ENCODE measurements around the genes GCAT, BAIAP2L2 and TOMM22.

DNA sequence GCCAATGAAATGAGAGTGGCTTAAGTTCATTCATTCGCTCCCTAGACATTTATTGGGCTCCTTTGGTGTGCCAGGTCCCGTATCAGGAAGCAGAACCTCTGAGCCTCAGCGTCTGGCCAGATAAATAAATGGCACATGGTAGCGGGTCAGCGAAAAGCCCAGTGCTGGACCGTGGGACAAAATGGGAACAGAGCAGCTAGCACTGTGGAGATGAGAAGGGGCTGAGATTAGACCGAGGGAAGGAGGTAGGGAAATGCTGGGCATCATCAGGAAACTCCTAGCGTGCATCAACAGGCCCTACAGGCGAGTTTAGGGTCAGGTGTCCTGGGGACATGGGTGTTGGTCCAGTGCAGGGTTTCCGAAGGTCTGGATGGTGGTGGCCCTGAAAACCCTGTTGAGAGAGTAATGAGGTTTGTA, 672 bp downstream of the NOL12 start:
- PRO-cap, 2 experiments = no peak in any of the 2 experiments

GRCh38 chr22:37746200-37746723, 49.4 kb downstream of the TRIOBP start:
- PRO-cap, 2 experiments = peak in 2 of 2 experiments; most common plus-strand start chr22:37746238 (in 2)

DNA sequence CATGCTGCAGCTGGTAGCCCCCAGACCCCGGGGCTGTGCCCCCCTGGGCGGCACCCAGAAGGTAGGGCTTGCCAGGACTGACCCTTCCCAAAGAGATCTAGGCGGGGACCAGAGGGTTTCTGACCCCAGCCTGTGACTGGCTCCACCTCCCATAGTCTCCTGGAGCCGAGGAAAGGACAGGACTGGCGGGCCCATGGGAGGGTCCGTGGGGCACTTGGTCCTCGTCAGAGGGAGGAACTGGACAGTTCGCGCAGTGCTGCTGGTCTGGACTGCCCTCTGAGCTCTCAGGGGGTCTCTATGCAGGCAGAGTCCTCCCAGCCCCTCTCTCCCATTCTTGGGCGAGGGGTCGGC, 53.9 kb upstream of the H1-0 start:
- PRO-cap, 2 experiments = no peak in any of the 2 experiments

DNA sequence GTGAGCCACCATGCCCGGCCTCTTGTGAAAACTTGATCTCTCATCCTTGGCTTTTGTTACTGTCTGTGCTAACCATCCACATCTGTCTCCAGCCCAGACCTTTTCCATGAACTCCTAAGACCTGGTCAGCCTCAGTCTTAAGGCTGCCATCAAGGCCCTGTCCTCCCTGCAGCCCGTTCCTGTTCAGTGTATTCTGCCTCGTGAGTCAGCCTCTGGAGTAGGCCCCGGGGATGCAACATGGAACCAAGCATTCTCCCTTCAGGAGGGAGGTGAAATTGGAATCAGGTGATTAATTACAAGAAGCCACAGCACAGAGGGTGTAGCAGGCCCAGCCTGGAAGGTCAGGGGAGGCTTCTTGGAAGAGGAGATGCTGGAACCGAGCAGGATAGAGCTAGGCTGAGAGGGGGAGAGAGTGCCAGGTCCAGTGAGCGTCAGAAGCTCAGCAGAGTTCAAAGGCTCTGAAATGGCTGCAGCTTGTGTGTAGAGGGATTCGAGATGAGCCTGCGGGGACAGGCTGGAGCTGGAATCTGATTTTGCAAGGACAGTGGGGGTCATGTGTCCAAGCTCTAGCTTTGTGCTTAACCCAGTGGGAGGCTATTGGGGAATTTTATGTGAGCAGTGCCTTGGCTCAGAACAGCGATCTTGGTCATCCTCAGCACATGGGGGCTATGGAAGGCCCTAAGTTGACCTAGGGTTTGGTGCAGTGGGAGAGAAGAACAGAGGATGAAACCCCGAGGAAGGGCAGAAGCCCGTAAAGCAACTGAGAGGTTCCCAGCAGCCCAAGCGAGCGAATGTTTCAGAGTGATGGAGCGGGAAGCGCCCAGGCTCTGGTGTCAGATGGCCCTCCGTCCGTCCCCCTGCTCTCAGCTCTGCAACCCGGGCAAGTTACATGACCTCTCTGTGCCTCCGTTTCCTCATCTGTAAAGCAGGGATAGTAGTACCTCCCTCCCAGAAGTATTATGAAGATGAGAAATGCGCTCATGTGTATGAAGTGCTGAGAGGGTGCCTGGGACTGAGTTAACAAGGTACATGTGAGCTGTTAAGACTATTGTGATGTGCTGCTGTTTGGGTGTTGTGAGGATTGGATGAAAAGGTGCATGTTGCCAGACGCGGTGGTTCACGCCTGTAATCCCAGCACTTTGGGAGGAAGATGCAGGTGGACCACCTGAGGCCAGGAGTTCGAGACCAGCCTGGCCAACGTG, 25.3 kb upstream of the H1-0 start:
- PRO-cap, 2 experiments = no peak in any of the 2 experiments

DNA sequence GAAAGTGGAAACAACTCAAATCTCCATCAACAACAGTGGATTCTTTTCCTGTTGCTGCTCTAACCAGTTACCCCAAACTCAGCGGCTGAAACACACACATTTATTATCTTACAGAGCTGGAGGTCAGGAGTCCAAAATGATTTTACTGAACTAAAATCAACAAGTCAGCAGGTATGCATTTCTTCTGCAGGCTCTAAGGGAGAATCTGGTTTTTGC, 9.0 kb upstream of the H1-0 start:
- PRO-cap, 2 experiments = no peak in any of the 2 experiments

DNA sequence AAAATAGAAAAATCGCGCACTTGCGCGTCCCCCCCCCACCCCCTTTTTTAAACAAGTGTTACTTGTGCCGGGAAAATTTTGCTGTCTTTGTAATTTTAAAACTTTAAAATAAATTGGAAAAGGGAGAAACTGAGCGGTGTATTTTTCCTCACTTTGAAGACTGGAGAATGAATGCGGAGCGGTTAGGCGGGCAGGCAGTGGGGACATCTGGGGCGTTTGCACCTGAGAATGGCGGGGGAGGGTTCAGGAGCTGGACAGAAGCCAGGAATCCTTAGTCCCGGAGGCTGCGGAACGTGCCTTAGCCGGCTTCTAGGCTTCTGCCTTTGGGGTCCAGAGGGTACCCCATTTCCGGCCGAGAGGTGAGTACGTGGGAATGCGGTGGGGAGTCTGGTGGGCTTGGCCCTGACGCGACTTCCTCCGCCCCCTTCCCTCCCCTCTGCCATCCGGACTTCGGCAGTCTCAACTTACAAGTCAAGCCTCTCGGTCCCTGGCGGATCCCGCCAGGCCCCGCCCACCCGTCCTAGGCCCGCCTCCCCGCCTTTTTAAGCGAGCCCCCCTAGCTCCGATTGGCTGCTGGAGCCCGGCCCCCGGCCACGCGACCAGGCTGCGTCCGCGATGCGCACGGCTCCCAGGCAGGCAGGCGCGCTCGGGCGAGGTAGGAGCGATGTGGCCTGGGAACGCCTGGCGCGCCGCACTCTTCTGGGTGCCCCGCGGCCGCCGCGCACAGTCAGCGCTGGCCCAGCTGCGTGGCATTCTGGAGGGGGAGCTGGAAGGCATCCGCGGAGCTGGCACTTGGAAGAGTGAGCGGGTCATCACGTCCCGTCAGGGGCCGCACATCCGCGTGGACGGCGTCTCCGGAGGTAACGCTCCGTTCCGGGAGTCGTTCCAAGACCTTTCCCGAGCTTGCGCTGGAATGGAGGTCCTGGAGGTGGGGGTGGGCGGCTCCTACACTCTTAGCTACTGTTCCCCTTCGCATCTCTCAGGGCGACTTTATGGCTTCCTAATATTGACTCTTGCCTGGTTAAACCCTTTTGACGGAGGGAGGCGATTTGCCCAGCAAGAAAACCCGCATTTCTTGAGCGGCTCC, at the start of gene GCAT:
GCAT (plus strand) TSS at position 631 of the 1,087 bp plus-strand sequence.
- PRO-cap, 2 experiments = no peak in any of the 2 experiments

- PRO-cap, 2 experiments = no peak in any of the 2 experiments
These were observed 3.0 kb downstream of the EIF3L start for GRCh38 chr22:37852098-37852709.

- PRO-cap, 2 experiments = no peak in any of the 2 experiments
These were observed 7.1 kb downstream of the MICALL1 start for GRCh38 chr22:37913135-37913677.

DNA sequence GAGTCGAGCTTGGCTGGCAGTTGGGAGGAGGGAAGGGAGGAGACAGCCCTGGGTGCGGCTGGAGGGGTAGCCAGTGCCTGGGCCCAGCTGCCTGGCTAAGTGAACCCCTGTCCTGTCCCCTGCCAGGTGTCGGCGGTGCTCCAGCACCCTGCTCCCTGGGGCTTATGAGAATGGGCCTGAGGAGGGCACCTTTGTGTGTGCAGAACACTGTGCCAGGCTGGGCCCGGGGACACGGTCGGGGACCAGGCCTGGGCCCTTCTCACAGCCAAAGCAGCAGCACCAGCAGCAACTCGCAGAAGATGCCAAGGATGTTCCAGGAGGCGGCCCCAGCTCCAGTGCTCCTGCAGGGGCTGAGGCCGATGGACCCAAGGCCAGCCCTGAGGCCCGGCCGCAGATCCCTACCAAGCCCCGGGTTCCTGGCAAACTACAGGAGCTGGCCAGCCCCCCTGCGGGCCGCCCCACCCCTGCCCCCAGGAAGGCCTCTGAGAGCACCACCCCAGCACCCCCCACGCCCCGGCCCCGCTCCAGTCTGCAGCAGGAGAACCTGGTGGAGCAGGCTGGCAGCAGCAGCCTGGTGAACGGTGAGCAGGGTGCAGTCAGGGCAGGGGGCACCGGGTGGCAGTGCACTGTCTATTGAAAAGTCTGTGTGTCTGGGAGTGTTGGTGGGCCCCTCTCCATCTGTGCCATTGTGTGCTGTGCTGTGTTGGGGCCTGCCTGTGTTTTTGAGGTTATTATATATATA, 15.9 kb downstream of the MICALL1 start:
- PRO-cap, 2 experiments = no peak in any of the 2 experiments

DNA sequence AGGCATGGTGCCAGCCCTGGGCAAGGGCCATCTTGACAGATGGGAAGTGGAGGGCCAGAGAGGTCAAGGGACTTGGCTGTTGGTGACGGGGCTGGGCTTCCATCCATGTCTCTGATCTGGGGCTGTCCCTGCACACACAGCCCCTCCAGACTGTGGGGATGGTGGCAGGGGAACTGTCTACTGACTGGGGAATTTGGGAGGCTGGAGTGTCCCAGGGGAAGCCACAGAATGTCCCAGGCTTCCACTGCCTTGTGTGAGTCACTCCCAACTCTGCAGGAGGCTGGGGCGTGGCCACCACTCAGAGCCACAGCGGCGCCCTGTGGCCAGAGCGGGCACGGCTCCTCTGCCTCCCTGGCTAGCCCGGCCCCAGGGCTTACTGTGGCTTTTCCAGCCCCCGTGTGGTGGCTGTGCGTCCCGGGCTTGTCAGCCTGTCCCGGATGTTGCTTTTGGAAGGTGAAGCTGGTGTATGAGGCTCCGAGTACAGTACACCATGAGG, 19.6 kb downstream of the C22orf23 start:
- PRO-cap, 2 experiments = no peak in any of the 2 experiments

DNA sequence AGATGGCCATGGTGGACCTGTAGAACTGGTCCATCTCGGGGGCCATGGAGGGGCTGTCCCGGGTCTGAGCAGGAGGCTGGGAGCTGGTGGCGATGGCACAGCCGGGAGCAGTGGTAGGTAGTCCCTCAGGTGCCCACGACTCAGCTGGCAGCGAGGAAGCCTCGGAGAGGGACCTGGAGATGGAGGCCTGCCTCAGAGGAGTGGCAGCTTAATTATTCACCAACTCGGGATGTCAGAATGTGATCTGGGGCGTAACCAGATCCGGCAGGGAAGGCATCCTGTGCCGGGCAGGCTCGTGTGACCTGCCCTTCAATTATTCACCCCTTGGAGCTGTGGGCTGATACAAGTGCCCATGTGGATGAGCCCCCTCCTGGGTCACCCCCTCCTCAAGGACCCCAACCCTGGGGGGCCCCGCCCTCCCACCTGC, at the start of gene BAIAP2L2:
BAIAP2L2 (minus strand) TSS at position 205 of the 427 bp plus-strand sequence.
- PRO-cap, 2 experiments = no peak in any of the 2 experiments

- PRO-cap, 2 experiments = no peak in any of the 2 experiments
These were observed 2.2 kb downstream of the MAFF start for GRCh38 chr22:38204133-38204300.

GRCh38 chr22:38222654-38223231, 20.9 kb downstream of the MAFF start:
- PRO-cap, 2 experiments = no peak in any of the 2 experiments

DNA sequence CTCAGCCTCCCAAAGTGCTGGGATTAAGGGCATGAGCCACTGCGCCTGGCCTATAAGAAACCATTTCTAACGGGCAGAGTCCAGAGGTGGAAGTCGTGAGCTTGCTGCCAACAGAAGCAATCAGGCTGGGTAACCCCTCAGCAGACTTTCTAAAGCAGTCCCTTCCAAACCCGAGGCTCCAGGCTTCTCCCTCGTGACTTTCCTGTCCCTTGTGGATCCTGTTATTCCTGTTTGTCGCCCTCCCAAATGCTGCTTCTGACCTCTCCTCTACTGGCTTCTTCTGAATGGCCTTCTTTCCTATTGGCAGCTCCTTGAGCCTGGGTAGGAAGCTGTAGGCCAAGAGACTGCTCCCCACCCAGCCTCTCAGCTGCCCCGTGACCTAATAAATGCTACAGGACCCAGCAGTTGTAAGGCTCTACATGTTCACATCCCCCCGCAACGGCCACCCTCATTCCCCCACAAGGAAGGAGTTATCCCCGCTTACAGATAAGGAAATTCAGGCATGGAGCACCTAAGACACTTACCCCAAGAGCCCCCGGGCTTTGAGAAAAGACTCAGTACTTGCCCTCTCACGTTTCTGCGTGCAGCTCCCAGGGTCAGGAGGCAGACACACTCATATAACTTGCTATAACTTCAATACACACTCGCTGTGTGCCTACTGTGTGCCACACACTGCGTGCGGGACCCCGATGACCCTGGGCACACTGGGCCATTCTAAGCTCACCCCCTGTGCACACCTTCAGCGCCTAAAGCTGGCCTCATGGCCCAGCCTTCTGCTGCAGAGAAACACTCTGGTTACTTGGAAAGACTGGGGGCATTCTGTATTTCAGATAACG, 35.2 kb downstream of the MAFF start:
- PRO-cap, 2 experiments = no peak in any of the 2 experiments

GRCh38 chr22:38348140-38348933, 31.1 kb upstream of the CSNK1E start:
- PRO-cap, 2 experiments = no peak in any of the 2 experiments

- PRO-cap, 2 experiments = no peak in any of the 2 experiments
These were observed 10.9 kb downstream of the KCNJ4 start for GRCh38 chr22:38444079-38444482.

- PRO-cap, 2 experiments = no peak in any of the 2 experiments
These were observed 16.7 kb downstream of the KDELR3 start for GRCh38 chr22:38484683-38484967.

DNA sequence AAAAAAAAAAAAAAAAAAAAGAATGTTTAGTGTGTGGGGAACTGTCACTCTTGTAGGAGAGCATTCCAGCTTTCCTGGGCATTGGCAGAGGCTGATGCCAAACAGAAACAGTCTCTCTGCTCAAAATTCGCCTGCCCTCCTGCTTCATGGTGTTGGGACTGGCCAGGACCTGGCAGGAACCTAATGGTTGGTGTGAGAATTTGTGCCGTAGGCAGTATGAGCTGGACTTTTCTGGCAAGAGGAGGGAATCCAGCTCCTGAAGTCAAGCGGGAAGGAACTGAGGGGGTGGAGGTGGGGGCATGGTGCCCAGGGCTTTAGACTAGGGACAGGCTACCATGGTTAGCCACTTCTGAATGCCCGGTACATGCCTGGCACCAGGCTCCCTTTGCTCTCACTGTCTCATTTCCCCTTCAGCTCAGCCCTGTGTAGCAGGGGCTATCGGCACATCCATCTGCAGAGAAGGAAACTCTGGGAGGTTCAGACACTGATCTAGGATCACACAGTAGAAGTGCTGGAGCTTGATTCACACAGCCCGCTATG, 6.8 kb upstream of the TOMM22 start:
- PRO-cap, 2 experiments = no peak in any of the 2 experiments

DNA sequence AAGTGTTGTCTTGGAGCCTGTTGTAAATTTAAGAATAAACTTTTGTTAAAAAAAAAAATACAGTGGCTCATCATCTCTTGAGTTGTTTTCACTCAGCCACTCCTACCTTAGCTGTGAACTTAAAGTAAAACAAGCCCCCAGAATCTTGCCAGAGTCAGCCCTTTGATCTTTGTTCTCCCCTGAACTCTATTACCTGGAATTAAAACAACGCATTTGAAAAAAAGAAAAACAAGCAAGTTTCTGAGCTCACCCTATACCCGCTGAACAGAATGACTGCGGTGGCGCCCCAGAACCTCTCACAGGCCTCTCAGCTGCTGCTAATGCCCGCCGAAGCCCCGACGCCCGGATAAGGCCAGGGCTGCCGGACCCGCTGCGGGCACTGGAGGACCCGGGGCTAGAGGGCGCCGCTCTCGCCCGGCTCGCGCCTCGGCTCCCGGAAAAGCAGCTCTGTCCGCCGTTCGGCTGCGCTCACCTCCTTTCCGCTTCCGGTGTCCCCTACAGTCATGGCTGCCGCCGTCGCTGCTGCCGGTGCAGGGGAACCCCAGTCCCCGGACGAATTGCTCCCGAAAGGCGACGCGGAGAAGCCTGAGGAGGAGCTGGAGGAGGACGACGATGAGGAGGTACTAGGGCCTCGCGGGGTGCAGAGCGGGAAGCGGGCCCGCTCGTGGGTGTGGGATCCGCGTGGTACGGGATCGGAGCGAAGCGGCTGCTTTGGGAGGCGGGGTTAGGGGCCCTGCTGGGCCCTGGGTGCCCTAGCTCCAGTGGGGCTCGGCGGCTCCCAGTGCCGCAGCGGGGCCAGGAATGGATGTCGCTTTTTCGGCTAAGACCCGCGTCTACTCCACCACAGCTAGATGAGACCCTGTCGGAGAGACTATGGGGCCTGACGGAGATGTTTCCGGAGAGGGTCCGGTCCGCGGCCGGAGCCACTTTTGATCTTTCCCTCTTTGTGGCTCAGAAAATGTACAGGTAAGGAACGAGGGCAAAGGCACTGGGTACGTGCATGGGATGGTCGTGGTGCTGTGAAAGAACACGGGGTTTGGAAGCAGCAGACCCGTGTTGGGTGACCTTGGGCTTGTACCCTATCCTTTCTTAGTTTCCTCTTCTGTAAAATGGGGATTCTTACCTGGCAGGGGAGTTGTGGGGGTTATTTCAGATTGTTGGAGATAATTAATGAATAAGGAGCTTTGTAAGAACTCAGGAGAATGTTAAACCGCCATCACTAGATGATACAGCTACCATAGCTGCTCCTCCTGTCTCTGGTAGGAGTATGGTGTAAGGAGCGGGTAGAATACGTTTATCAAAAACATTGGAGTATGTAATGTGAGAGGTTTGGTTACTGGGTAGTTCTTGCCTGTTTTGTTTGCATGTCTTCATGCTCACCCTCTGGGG, at the start of gene TOMM22:
TOMM22 (plus strand) TSS at position 482 of the 1,389 bp plus-strand sequence.
- PRO-cap, 2 experiments = peak in 2 of 2 experiments; most common plus-strand start position 267 of the sequence (in 2); most common minus-strand start position 277 of the sequence (in 2)

DNA sequence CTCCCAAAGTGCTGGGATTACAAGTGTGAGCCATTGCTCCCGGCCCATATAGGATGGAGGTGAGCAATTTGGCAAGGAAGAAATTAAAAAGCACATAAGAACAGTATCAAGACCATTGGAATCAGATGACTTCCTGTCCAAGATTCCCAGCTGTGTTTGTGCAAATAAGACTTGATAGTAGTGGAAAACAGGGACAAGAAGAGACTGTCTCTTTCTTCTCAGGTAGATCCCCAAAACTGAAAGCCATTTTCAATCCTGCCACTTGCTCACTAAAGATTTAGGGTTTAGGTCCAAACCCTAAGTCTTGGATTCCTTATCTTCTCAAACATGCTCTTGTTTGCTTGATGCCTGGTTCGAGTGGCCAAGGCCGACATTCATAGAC, 1.2 kb upstream of the GTPBP1 start:
- PRO-cap, 2 experiments = no peak in any of the 2 experiments

All from cytotoxic T cell (primary cell).